SUDHL5 (cell line): ENCODE measurements around the gene TBC1D22B.

GRCh38 chr6:36972908-36973708 is 12.9 kb downstream of the MTCH1 start:
- PRO-cap: no peak

DNA sequence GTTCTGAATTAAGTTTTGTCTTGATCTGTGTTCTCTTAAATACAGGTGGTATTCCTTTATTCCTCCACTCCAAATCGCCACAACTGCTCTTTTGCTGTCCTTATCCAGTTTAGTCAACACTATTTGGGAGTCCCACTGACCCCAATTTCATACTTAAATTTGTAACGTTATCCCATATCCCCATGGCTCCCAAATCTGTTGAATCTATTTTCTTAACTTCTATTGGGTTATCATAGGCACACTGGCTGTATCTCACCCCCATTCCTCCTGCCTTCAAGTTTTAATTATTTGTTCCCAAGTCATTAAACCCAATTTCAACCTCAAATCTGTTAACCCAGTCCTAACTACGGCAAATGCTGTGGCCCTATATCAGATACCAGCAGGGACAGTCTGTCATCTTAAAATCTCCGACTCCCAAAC is 2.7 kb downstream of the MTCH1 start:
- PRO-cap: no peak

DNA sequence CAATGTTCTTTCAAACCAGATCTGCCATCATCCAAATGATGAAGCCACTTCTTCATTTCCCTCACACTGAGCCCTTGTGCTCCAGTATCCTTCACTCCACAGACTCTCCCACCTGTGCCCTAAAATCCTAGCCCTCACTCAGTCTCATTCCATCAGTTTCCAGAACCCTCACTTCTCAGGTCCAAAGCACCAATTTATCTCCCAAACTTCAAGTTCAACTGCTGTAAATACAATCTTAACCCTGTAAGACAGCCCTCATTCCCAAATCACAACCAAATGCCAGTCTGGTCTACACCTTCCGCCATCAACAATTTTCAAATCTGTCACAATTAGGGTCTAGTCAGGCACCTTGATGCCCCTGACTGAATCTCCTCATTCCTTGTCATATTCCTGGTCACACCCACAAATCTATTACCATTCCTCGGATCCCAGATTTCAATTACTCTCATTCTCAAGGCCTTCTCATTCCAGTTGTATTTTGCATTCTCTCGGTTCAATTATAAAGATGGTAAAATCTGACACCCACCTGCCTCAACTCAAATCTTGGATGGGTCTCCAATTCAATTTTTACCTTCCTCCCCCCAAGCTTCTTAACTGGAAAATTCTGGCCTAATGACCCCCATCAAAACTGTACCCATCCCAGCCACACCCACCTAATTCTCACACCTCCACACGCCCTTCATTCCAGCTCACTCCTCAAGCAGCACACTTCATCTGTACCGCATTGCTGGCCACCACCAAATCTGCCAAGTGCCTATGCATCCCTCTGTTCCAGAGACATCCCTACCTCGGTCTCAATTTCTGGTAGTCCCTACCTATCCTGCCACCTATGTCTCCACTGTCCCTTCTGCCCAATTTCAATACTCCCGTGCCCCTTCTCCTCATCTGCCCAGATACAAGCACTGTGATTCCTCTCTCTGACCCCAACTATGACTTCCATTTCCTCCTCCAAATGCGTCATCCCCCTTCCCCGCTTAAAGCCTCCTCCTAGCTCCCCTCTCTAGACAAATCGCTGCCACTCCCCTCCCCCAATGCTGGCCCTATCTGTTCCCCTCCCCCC is 1.6 kb downstream of the MTCH1 start:
- PRO-cap: no peak

DNA sequence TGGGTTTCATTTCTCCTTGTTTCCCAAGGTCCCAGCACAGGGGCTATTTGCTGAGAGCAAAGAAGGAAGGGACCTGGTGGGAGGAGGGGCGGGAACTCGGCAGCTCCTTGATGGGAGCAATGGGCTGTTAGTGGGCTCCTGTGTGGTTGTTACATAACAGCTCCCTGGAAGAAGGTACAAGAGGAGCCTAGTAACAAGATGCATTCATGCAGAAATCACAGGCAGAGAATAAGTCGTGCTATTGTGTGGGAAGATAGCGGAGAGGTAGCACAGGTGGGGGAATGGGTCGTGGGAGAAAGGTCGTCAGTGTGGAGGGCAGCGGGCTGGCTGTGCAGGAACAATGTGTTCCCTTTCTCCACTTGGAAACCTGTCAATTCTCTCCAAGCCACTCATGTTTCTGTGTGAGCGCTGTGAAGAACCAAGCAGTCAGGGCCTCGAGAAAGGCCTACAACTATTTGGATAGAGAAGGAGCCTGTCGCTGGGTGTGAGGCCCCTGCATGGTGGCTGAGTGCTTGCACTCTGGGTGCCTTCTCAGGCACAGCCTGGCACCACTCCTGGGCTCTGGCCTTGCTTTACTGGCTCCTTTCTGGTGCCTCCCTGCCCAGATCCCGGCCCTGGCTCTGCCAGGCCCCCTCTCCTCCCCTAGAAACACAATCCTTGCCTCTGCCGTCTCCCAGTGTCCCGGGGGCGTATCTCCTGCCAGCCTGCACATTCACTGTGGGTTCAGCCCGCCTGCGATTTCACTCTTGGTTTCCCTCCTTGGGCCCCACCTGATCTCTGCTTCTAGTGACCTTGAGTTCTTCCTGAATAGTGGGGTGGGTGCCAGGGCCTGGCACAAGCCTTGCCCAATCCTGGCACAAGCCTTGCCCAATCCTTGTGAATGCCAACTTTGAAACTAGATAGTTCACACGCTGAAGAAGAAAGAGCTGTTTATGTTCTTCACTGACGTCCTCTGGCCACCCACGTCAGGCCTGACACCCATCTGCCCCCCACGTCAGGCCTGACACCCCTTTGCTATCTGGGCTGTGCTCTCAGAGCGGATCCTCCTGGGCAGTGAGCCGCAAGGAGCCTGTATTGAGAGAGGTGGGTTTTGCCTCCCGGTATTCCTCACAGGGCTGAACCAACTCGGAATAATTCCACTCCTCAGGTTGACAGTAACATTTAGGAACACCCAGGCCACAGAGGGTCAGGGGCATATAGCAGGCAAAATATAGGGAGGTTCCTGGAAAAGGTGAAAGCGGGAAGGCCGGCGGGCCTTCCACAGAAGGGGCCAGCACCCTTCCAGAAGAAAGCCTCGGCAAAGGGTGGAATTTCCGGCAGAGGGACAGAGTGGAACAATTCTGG is 7.2 kb upstream of the FGD2 start:
- PRO-cap: no peak

DNA sequence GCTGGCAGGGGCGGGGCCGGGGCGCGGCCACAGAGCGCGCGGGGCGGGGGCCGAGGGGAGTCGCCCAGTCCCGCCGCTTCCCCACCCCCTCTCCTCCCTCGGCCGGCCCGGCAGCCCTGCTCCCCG is 149 bp upstream of the PIM1 start:
- PRO-cap: no peak

- PRO-cap: no peak
These were observed 6.6 kb downstream of the PIM1 start for GRCh38 chr6:37176382-37177128.

- PRO-cap: no peak
These were observed 40.9 kb downstream of the PIM1 start for GRCh38 chr6:37210819-37211287.

DNA sequence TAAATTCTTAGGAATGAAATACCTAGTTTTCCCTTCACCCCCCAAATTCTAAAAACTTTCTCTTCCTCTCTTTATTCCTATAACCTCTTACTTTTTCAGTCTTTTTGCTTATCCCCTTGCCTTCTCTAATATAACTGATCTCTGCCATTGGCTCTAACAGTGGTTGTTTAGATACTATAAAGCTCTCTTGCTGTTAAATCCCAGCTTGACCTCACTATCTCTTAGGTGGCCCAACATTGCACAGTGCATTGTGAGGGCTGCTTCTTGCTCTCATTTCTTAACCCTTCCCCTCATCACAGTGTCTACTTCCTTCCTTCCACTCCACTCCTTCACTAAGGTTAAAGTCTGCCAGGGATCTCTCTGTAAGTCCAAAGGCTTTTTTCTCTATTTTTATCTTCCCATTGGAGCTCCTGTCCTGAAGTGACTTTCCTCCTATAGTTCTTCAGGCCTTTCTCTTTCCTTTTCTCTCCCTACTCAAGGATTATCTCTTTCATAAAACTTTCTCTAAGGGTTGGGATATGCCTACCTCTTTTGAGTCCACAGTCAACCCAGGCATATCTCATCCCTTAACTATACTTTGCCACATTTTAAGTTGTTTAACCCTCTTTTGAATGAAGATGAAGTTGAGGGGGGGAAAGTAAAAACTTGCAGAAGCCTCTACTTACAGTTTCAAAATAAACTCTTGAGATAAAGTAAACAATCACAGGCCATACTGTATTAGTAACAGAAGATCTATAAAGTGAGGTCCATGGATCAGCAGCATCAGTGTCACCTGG is 4.0 kb upstream of the TBC1D22B start:
- PRO-cap: no peak

- PRO-cap: bidirectional peak, plus-strand start at chr6:37257772, minus-strand start at chr6:37257645; bidirectional peak, plus-strand start at chr6:37258267, minus-strand start at chr6:37258166
These were observed at the start of gene TBC1D22B for GRCh38 chr6:37257202-37258299. Gene TBC1D22B, plus strand, starts transcription at chr6:37257772.

DNA sequence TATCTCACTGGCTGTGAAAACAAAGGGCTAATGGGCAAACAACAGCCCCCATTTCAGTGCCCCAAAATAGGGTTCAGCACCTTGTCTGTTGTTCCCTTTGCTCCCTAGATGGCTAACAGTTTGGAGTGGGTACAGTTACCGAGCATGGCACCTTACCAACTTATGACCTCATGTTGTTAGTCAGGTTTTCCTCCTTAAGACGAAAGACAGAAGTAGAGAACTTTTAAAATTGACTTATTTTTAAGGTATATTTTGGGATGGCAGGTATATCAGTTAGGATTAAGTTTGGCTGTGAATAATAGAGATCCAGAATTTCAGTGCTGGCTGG is 45.3 kb upstream of the RNF8 start:
- PRO-cap: no peak

DNA sequence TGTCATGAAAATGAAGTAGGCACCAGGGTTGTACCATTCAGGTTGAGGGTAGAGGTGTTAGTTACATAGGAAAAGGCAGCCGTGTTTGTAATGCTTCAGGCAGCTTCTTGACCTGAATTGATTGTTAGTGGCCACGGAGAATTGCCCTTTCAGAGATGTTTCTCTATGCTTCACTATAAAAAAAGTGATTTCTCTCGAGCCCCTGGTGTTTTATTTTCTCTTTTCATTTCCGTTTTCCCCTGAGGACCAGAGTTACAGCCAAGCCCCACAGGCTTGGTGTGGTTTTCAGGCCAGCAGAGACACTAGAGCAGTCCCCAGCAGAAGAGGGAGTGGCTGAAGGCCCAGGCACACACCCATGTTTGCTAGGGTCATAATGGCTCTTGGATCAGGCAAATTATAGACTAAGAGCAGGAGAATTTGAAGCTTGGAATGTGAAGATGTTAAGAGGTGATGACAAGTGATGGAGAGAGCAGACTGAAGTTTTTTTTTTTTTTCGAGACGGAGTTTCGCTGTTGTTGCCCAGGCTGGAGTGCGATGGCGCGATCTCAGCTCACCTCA is 21.7 kb downstream of the CMTR1 start:
- PRO-cap: no peak

- PRO-cap: no peak
These were observed 16.1 kb upstream of the CCDC167 start for GRCh38 chr6:37515801-37516141.

GRCh38 chr6:37553388-37553999 is 53.8 kb upstream of the CCDC167 start:
- PRO-cap: no peak

DNA sequence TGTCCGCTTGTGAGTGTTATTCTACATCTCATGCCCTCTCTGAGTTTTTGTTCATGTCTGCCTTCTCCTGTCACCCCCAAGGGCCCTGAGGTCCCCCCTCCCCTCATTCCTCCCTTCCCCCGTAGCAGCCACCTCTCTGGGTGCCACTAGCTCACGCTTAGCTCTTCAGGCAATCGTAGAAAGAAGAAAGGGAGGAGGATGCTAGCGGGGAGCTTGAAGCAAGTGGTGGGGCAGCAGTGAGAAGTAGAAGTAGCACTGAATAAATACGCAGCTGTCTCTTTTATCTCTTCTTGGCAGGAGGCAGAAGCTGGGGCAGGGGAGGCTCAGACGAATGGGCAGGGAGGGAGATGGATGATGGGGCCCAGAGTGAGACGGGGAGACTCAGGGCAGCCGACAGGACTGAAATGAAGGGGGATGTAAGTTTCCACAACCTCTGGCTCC is 60.3 kb upstream of the CCDC167 start:
- PRO-cap: no peak

DNA sequence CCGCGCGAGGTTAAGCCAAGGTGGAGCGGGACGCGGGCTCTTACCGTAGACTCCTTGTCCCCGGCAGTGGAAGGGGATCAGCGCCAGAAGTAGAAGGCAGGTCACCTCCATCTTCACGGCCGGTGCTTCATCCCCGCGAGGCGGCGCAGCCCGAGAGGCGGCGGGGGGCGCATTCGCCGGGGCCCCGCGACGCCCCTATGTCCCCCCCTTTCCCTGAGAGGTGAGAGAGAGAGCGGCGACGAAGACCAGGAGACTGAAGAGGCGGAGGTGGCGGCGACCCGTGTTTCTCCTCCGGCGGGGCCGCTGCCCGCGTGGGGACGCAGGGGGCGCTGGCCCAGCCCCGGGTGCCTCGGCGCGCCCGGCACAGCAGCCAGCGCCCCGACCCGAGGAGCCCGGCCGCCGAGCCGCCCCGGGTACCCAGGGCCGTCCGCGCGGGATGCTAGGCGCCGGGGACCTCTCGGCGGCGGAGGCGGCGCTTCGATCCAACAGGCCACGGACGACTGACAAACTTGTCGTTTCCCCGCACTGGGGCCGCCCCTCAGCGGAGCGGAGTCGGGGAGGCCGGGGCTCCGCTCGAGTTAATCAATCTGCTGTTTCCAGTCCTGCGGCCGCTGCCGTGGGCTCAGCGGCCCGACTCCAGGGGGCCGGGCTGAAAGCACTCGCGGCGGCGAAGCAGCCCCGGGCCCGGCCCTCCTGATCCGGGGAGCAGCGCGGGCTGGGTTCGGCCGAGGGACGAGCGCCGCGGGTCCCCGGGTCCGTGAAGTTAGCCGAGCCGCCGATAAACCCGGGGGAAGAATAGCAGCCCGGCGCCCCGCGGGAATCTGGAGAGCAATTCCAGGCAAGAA is 760 bp downstream of the MDGA1 start:
- PRO-cap: no peak

- PRO-cap: no peak
These were observed 919 bp upstream of the MDGA1 start for GRCh38 chr6:37698677-37698926.

GRCh38 chr6:37741984-37742648 is 44.4 kb upstream of the MDGA1 start:
- PRO-cap: no peak

- PRO-cap: no peak
These were observed 36.0 kb upstream of the ZFAND3 start for GRCh38 chr6:37783186-37784330.

GRCh38 chr6:37861803-37862613 is 42.5 kb downstream of the ZFAND3 start:
- PRO-cap: no peak

DNA sequence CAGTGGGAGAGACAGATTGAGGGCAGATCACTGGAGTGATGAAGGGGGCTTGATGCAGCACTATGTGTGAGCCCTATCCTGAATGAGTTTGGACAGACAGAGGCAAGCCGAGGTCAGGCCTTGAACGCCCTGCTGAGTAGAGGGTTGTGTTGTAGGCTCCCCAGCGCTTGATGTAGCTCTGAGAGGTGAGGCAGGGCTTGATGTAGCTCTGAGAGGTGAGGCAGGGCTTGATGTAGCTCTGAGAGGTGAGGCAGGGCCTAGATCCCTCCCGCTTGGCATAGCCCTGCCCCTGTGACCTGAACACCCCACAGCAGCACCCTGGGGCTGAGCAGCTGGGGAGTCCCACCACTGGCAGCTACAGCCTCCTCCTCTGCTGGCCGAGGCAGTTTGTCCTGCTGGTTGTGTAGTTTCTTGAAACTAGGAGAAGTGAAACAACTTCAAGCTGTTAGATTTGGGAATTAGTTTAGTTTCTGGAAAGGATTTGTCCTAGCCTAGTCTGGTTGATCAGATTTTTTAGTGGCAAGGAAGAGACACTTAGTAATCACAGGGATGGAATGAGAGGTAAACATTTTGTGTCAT is 58.8 kb downstream of the ZFAND3 start:
- PRO-cap: no peak